ENCODE data around the genes PCDHB3, PCDHB8, PCDHGA7, PCDHGA8, PCDH1 and DELE1.

DNA sequence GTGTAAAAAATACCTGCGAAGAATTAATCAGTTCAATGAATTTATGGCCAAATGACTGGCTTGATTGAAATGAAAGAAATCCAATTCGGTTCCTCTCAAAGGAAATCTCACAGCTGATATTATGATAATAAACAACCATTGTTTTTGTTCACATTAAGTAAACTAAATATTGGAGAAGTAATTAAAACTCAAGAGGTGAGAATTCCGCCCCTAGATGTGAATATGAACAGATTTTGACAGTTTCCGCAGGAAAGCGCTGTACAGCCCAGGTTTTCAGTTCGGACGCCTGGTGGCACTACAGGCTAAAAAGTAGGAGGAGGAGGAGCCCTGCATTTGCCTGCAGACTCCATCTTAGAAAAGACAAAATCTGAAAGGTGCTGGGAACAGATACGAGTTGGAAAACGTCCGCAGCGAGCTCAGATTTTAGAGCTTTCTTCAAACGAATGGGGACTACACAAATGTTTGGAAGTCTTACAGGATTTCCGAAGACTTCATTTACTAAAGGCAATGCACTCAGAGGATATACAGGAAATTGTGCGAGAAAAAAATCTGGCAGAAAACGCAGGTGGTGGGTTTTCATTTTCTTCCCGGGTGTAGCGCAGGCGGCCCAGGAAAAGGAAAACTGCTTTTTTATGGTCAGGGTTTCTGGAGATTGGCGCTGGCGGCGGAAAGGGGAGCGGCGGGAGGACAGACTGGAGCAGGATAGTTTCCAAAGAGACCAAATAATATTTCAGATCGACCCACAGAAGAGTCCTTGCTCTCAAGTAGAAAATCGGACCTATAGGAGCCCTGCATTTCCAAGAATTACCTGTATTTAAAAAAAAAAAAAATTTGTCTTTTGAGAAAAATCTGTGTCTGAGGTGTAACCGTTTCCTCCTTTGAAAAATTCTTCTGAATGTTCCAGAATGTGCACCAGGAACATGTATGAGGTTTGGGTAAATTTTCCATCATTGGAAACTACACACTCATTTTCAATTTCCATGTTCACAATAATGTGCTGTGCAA lies 9.8 kb upstream of the PCDHB2 start:
- PRO-cap, result unidirectional peak, plus-strand start at position 370 of the sequence

- PRO-cap, result no peak
Observed at GRCh38 chr5:141099981-141100610, at the start of gene PCDHB3. Gene PCDHB3, plus strand, starts transcription at chr5:141100473.

DNA sequence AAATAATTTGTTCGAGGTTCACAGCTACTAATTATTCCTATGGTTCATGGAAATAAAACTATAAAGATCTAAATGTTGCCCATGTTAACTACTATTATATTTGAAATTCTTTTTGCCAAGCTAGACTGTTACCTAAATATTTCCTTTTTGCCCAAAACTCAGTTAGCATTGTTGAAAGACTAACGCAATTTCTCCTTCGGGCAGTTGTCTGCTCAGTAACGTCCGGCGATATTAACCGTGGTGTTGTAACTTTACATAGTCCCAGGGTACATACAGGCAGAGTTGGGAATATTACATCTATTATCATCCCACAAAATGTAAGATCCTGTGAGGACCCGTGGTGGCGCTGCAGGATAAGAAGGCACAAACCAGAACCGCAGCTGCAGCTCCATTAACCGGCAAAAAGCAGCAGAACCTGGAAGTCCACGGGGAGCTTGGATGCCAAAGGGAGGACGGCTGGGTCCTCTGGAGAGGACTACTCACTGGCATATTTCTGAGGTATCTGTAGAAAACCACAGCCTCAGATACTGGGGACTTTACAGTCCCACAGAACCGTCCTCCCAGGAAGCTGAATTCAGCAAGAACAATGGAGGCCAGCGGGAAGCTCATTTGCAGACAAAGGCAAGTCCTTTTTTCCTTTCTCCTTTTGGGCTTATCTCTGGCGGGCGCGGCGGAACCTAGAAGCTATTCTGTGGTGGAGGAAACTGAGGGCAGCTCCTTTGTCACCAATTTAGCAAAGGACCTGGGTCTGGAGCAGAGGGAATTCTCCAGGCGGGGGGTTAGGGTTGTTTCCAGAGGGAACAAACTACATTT lies at the start of gene PCDHB8:
Gene PCDHB8, plus strand, starts transcription at position 342 of the 813 bp plus-strand sequence.
- PRO-cap, result no peak

- PRO-cap, result no peak
Observed at GRCh38 chr5:141382533-141383315, at the start of gene PCDHGA7. Gene PCDHGA7, plus strand, starts transcription at chr5:141382742.

- PRO-cap, result no peak
Observed at GRCh38 chr5:141392215-141392917, at the start of gene PCDHGA8. Gene PCDHGA8, plus strand, starts transcription at chr5:141392633.

GRCh38 chr5:141413582-141414235 lies 922 bp downstream of the PCDHGA10 start:
- PRO-cap, result no peak

- PRO-cap, result no peak
Observed at GRCh38 chr5:141505358-141505557, 16.4 kb downstream of the PCDHGC5 start.

- PRO-cap, result unidirectional peak, minus-strand start at chr5:141509165
Observed at GRCh38 chr5:141508325-141509548, 19.9 kb downstream of the PCDHGC5 start.

GRCh38 chr5:141514553-141514641 lies 25.5 kb downstream of the PCDHGC5 start:
- PRO-cap, result no peak

DNA sequence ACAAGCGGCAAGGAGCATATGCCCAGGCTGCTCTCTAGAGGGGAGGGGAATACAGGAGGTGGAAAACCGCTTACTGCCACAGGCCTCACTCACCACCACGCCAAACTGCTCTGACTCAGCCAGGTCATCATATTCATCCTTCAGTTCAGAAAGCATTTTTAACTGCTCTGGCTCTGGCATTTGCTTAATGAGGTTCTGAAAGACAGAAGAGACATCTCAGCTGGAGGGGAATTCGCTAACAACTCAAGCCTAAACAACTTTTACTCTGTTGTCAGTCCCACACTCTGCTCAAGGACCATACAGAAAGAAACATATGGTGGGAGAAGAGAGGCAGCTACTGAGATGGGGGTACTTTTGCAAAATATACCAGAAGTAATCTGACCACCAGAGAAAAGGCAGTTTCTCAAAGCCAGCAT lies 40.2 kb downstream of the PCDHGC5 start:
- PRO-cap, result no peak

DNA sequence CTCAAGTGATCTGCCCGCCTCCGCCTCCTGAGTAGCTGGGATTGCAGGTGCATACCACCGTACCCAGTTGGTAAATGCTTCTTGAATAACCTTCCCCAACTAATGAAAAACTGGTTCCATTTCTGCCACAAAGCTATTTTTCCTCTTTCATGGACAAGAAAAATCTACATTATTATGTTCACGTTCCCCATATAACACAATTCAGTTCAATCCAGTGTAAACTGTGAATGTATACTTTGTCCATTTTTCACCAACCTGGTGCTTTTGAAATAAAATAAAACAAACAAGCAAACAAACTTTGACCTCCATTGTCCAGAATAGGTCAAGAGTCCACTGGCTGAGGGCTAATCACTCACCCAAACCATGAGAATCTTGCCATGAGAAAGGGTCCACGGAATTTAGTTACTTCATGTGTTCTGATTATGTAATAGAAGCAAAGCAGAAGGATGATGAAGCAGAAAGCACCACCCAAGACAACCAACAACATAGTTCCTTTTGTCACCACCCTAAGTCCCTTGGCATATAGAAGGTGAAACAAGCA lies 28.7 kb downstream of the DIAPH1 start:
- PRO-cap, result no peak

- PRO-cap, result no peak
Observed at GRCh38 chr5:141795161-141795697, 83.0 kb downstream of the PCDH1 start.

DNA sequence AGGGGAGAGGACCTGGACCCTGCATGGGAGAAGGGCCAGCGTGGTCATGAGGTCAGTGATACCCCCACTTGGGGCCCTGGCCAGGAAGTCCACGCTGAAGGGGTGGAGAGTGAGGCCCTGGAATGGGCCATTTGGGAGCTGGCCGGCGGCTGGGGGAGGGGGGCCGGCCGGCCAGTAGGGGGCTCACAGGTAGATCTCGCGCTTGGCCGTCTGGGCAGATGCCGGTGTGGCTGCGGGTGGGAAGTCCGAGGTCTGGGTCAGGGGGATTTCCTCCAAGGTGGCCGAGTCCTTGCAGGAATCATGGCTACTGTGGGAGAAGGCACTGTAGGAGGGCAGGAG lies 24.4 kb downstream of the PCDH1 start:
- PRO-cap, result no peak

DNA sequence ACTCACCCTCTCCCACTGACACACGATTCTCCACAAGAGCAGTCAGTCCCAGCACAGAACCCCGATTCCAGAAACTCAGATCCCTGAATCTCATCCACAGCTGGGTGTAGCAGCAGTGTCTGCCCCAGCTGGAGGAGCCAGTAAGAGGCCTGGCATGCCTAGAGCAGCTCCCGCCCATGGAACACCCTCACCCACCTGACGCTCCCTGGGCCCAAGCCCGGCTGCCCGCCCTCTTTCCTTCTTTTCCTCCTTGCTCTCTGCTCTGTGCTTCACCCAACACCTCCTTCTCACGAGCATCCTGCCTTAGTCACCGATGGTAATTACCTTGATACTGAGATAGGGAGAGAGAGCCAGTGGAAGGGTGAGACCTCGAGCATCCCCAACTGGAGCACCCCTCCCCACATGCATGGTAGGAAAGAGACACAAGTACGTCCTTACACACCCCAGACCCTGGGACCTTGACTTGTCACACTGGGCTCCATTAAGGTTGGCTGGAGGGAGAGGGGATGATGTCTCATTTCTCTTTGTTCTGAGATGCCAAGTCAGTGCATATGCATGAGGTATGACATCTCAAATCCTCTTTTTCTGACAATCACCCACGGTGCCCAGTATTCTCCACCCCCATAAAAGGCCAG lies 8.6 kb downstream of the PCDH1 start:
- PRO-cap, result no peak

DNA sequence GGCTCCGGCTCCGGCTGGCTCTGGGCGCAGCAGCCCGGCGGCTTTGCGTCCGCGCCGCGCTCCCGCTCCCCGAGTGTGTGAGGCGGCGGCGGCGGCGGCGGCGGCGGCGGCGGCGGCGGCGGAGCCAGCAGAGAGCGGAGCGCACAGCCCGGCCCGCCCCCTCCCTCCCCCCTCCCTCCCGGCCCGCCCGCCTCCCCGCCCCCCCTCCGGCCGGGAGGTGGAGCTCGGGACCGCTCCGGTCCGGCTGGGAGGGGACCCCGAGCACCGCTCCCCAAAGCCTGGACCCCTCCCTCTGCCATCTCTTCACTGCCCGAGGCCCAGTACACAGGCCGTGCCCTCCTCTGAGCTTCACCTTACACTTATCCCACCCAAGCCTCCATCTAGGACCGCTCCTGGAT lies at the start of gene PCDH1:
Gene PCDH1, minus strand, starts transcription at position 79 of the 398 bp plus-strand sequence.
- PRO-cap, result bidirectional peak, plus-strand start at position 215 of the sequence, minus-strand start at position 77 of the sequence

- PRO-cap, result bidirectional peak, plus-strand start at chr5:141923843, minus-strand start at chr5:141923756; bidirectional peak, plus-strand start at chr5:141923916, minus-strand start at chr5:141924023
Observed at GRCh38 chr5:141923194-141924516, at the start of gene DELE1. Gene DELE1, plus strand, starts transcription at chr5:141923871.

GRCh38 chr5:141941894-141942990 lies 15.8 kb downstream of the PCDH12 start:
- PRO-cap, result unidirectional peak, plus-strand start at chr5:141942204

- PRO-cap, result no peak
Observed at GRCh38 chr5:141958726-141959313, 818 bp upstream of the PCDH12 start.

GRCh38 chr5:141993607-141994957 lies 18.7 kb downstream of the GNPDA1 start:
- PRO-cap, result no peak

- PRO-cap, result no peak
Observed at GRCh38 chr5:142013987-142014528, 1.2 kb upstream of the GNPDA1 start.

Measured in bronchus (tissue), 1 donor.